ENCODE measurements around a stretch of chr13.

- PRO-cap, 2 experiments: peak in 1 of 2 experiments; most common plus-strand start chr13:114064347 (in 1)
These were observed 68.3 kb downstream of the RASA3 start for GRCh38 chr13:114063974-114064728.

- PRO-cap, 2 experiments: no peak in any of the 2 experiments
These were observed 38.6 kb downstream of the RASA3 start for GRCh38 chr13:114093525-114094491.

DNA sequence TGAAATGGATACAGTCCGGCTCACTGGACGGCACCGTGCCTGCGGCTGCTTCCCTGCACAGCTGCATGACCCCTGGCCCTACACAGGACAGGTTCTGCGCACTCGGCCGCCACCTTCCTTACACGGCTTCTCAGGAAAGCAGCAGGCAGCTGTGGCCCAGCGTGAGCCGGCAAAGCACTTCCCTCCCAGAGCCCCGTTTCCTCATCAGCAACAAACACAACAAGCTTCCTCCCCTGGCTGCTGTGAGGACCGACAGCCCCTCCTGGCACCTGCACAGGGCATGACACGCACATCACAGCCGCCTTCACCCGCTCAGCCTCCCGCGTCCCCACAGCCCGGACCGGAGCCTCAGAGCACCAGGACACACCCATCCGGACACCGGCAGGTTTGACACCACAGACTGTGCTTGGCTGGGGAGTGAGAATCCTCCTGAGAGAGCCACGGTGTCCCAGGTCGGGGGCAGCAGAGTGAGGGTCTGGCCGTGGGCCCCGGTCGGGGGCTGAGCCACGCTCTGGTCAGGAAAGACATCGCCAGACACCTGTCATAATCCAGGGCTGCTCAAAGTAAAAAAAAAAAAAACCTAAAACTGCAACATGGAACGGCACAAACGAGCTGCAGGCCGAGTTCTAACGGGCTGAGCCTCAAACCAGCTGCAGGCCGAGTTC, 21.9 kb downstream of the RASA3 start:
- PRO-cap, 2 experiments: no peak in any of the 2 experiments

GRCh38 chr13:114112710-114113420, 19.6 kb downstream of the RASA3 start:
- PRO-cap, 2 experiments: no peak in any of the 2 experiments

GRCh38 chr13:114124183-114124778, 8.1 kb downstream of the RASA3 start:
- PRO-cap, 2 experiments: no peak in any of the 2 experiments

DNA sequence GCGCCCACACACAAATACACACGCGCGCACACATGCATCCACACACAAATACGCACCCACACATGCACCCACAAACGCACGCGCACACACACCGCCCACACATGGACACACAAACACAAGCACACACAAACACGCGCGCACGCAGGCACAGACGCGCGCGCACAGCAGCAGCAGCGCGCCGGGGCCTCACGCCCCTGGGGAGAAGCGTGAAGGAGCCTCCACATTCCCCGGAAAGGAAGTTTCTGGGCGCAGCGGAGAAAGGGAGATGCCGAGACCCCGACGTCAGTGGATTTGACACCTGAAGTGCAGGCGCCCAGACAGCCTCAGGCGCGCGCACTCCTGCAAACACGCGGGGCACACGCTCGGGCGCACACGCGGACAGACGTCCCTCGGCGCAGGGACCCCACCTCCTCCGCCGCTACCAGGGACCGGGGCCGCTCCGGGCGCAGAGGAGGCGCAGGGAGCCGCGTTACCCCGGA, 634 bp downstream of the RASA3 start:
- PRO-cap, 2 experiments: no peak in any of the 2 experiments